Temporal lobe (tissue), 2 donors: ENCODE measurements around a stretch of chr21.

- RAMPAGE, long total RNA, result no peak
Measured at GRCh38 chr21:16193879-16194813, 464.4 kb downstream of the USP25 start.

GRCh38 chr21:16302783-16303255 lies 573.0 kb downstream of the USP25 start:
- RAMPAGE, long total RNA, result no peak

GRCh38 chr21:16305591-16306263 lies 575.9 kb downstream of the USP25 start:
- RAMPAGE, long total RNA, result no peak

DNA sequence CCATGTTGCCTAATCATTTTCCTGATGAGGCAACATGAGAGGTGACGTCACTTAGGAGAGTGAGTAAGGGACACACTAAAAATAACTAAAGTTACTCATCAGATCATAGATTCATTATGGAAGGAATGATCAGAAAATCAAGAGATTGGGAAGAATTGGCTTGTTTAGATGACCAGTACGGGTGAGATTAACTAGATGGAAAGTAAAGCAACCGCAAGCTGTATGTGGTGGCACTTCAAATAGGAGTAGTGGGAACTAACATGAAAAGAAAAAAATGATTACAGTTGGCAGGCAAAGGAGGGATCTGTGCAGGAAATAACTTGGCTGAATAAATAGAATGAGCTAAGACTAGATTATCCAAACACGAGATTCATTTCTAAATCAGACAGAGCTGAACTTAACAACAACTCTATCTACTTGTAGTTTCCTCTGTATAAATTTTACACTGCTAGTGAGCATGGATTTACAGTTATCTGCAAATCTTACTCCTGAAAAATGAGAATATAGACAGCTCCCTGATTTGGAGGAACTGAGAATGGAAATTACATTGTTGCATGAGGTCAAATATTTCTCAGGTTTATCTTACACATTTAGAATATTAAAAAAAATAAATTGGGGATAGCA lies 61.3 kb upstream of the CXADR start:
- RAMPAGE, long total RNA, result no peak

- RAMPAGE, long total RNA, result no peak
Measured at GRCh38 chr21:17466263-17466570, 46.6 kb upstream of the CXADR start.

DNA sequence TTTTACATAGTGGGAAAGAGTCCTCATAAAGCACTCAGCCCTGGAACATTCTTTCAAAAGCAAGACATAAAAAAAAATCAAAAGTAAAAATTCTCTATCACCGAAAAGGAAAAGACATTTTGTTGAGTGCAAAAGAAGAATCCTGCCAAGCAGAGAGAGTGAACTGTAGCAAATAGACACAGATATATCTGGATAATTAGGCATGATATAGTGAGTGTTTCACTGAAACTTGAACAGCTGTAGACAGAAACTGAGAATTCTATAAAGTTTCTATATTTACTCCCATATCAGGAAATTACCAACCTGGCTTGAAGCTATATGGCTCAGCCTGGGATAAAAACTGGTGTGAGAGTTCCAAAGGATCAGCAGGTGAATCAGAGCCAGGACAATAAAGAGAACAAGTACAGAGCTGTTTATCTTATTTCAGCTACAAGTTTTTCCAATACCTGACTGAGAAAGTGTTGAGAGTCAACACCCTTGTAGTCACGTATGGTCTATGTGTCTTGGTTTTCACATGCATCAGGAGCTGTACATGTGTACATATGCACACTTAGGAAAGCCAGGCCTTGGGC lies 40.8 kb upstream of the CXADR start:
- RAMPAGE, long total RNA, result no peak

- RAMPAGE, long total RNA, result no peak
Measured at GRCh38 chr21:17511686-17512311, 1.0 kb upstream of the CXADR start.

DNA sequence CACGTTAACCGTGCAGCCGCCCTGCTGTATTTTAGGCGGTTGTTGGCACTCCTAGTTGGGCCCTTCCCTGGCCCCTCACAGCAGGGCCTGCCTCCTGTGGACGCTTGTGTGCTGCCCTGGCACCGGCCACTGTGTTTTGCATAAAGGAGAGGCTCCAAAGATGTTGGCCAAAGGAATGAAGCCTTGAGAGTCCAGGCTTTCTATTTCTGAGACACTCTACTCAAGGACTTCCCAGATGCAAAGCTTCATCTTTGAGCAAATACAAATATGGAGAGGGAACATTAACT lies 683 bp upstream of the BTG3 start:
- RAMPAGE, long total RNA, result no peak

DNA sequence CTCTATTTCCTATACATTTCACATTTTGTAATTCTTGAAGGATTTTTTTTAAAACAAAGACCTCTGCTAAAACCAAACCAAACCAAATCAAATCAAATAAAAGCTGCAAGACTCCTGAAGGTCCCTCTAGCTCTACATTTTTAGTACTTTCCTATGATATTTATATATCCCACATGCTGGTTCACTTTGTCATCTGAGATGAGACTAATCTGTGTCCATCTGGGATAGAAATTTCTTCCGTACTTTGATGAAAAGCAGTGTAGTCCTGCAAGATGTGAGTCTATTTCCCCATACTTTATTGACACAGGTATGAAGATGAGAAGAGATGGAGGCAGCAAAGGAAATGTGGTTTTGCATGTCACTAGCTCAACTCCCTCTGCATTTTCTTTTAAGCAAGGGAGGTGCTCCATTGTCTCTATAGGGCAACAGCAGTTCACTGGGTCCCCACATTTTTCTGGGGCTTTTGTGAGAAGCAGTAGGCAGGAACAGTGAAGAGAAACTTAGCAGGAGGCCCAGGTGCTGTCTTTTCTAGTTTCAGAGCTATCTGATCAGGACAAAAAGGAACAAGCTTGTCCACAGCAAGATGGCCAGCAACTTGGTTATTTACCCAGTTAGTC lies 37.2 kb downstream of the C21orf91 start:
- RAMPAGE, long total RNA, result no peak

DNA sequence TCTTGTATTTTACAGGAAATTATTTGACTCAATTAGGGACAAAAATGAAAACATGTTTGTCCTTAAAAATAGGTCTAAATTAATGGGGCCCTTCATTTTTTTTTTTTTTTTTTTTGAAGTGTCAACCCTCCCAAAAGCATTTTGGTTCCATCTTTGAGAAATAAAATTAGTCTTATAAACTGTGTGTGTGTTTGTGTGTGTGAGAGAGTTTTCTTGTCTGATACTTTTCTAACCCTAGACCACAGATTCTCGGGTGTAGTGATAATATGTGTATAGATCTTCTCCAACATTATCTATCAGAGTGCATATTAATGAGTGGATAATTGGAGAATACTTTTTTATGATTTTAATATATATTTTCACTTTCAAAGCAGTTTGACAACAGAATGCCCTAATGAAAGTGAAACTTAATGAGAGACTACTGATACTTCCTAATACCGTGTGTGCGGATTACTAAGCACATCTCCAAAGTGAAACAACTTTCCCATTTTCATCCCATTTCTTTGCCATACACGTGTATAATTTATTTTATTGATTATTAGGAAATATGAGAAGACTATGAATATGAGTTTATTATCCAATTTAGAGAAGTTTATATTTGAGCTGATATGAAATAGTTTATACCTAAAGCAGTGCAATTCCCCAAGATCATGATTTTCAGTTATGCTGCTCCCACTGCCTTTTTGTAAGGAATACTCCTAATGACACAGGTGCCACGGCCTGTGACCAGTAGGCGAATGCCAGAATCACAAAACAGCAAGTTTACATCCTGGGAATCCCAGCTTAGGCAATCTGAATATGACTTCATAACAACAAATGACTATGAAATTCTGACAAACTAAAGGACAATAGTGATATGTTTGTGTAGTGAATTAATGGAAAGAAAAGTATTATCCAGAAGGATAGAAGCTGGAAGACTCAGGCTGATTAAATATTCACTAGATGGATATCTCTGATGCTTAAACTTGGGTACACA lies 202.7 kb downstream of the NCAM2 start:
- RAMPAGE, long total RNA, result no peak

- RAMPAGE, long total RNA, result no peak
Measured at GRCh38 chr21:24811064-24811529, 796.2 kb downstream of the MRPL39 start.

GRCh38 chr21:25373291-25373667 lies 234.0 kb downstream of the MRPL39 start:
- RAMPAGE, long total RNA, result no peak

- RAMPAGE, long total RNA, result no peak
Measured at GRCh38 chr21:25424658-25424927, 182.7 kb downstream of the MRPL39 start.

- RAMPAGE, long total RNA, result no peak
Measured at GRCh38 chr21:25724324-25724846, 10.3 kb downstream of the ATP5PF start.

DNA sequence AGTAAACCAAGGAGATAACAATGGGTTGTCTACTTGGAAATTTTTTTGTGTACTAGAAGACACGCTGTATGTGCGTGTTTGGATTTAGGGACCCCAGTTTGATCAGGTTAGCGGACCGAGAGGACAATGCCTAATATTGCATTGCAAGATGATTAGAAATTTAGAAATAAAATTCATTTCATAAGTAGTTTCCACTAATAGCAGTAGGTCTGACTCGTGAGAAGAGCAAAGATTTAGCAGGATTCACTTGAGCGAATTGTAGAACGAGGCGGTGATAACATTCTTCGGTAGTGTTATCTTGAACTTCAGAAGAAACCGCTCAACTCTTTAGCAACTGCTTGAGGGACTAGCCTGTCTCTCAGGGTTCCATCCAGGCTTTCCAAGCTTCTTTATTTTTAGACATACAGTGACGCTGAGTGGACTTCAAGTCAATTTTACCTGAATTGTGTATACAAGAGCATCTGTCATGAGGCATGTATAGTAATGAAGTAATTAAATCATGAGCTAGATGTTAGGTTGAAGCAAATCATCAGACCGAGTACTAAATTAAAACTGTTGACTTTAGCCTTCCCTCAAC lies 1.4 kb downstream of the GABPA start:
- RAMPAGE, long total RNA, result no peak

GRCh38 chr21:25756114-25756780 lies 21.5 kb downstream of the GABPA start:
- RAMPAGE, long total RNA, result no peak

DNA sequence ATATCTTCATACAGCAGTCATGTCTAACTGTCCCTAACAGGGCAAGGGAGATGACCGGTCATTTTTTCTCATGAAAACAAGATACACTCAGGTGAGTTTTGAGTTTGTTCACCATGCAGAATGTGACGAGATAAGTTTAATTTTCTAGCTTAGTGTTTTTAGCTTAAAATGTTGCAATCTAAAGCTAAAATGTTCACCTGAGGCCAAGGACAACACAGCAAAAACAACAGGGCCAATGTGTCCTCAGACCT lies 144.3 kb downstream of the GABPA start:
- RAMPAGE, long total RNA, result no peak

- RAMPAGE, long total RNA, result no peak
Measured at GRCh38 chr21:25897384-25897845, 162.6 kb downstream of the GABPA start.

GRCh38 chr21:25925813-25926532 lies 191.2 kb downstream of the GABPA start:
- RAMPAGE, long total RNA, result no peak

DNA sequence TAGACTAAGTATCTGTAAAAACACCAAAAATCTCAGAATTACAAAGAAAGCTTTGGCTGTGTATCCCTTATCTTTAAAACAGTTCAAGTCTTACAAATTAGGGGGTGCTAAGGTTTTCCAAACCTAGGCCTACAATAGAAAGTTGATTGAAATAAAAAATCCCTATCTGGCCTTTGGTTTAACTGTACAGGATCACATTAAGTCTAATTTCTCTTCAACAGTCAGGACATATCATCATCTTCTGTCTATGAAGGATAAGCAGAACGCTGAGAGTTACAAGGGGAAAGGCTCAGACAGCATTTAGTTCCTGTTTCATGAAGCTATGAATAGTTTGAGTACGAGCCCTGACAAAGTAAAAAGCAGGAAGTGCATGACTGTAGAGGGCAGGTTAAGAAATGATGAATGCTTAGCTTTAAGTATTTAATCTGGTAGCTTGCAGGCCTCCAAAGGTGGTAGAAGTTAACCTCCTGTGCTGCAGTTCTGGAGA lies 203.1 kb downstream of the APP start:
- RAMPAGE, long total RNA, result no peak